Right cardiac atrium (tissue), 1 donor: ENCODE measurements around a stretch of chr14.

DNA sequence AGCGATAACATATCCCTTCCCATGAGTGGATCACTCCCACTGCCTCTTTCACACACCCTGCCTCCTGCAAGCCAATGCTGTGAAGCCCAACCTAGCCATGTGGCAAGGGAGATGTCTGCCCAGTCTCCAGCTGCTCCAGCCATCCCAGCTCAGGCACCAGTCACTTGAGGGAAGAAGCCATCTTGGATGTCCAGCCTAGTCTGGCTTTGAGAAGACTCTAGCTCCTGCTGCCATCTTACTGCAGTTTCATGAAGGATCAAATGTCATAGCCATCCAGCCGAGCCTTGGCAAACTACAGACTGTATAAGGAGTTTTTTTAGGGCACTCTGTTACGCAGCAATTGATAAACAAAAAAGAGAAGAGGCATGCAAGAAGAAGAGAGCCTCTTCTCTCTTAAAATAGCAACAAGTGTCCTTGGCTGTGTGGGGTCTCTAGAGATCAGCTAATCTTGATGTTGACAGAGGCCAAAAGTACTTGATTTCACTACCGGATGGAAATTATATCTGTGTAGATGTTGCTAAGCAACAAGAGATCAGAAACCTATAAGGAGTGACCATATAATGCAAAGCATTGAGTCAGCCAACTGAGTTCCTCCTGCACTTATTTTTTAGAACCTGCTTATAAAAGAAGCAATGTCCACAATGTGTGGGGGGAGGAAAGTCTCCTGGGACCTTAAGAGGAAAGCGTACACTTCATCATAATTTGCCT is 241.5 kb downstream of the BRMS1L start:
- PRO-cap, result no peak

- PRO-cap, result no peak
Observed at GRCh38 chr14:36217469-36217880, 103.0 kb downstream of the MBIP start.

GRCh38 chr14:36272992-36273764 is 47.3 kb downstream of the MBIP start:
- PRO-cap, result no peak

DNA sequence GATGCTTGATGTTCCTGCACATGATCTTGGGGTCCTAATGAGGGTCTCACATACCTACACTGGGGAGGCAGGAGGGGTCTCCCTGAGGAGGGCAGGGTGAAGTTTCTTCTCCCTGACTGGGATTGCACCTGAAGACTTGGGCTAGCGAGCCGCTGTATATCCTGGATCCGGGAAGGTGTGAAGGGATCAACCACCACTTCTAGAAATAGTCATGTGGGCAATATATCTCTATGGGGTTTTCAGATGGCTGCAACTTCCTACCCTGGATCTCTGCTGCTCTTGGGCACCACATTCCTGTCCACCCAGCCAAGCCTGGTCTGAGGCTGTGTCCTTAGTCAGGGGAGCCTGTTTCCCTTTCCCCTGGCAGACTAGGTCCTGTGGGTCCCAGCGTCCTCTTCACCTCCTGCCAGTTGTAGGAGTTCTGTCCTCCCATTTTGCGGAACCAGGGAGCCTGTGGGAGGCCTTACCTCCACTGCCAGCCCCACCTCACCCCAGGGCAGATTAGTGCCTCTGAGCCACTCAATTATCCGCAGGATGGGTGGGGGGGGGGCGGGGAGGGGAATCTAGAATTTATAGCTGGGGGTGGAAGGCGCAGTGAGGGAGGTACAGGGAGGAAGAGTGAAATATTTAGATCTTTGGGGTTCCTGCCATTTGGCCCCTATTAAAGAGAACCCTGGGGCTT is 12.8 kb downstream of the NKX2-1 start:
- PRO-cap, result no peak

DNA sequence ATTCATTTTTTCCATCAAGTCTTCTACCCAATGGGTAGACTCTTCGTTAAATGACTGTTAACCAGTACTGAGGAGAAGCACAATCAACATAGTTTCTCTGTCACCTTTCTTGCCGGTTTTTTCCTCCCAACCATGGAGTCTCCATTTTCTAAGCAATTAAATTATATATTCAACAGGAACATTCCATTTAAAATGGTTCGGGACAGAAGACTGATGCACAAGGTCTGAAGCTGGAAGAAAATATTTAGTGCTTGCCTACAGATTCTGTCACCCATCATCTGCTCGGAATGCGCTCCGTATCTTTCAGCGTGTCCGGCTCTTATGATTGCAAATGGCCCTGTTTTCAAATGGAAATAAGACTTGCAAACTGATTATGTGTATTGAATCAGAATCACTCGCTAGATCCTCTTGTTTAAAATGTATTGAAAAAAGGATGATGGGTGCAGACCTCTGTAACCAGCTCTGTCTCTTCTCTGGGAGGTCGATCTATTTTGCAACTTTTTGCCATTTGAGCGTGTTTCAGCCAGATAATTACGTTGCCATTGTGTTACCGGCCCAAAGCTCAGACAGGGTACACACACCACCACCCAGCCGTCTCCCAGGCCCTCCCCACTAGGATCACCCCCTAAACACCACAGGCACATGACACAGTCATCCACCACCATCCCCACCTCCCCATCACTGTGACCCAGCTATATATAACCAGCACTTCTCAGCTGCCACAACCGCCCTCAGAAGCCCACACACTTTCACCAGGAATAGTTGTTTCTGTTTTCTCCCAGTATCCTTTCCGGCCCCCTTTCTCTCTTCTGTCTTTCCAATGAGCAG is 10.9 kb downstream of the NKX2-1 start:
- PRO-cap, result no peak

DNA sequence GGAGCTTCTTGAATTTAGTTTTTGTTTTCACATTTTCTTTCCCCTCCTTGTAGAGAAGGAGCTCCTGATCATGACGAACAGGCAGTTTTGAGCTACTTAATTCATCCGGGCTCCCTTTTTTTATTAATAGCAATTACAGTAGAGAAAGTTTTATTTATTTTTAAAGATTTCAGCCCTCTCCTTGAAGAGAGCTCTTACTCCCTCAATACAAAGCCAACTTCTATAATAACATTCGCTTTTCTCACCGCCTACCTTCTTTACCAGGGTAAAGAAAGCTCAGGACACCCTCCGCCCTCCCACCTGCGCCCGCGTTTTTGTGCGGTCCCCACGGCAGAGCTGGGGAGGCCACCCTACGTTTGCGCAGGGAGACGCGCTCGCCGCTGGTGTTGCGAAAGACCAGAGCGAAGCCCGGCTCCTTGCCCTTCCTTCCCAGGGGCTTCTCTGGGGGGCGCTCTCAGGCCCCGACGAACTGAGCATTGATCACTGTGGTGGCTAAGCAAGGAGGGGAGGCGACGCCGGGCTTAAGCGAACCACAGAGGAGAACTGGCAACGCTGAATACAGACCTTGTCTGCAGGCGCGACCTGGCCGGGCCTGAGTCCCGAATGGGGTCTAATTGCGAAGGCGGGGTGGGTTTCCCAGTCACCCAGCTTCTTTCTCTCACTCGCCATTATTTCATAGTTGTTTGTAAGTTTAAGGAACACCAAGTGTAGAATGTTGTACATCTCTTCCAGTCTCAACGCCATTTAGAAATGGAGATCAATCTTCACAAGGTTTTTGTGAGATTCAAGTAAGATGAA is 1.5 kb upstream of the NKX2-1 start:
- PRO-cap, result no peak

GRCh38 chr14:36659598-36660446 is 1.8 kb upstream of the PAX9 start:
- PRO-cap, result no peak

DNA sequence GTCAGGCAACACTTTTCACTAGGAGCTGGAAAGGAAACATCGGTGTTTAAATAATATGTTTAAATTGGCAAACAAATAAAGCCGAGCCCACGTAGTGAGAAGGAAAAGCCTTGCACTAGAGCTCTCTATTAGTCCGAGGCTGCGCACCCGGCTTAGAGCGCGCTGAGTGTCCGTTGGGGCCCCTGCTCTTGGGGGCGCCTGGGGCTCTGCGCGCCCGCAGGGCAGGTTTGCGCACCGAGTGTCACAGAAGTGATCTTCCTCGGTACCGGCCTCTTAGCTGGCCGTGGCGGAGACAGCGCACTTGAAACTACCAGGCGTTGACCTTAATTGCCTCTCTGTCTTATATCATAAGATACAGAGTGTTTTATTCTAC is 6.5 kb downstream of the TTC6 start:
- PRO-cap, result no peak

GRCh38 chr14:38194591-38195079 is 13.1 kb upstream of the SSTR1 start:
- PRO-cap, result no peak

GRCh38 chr14:38208396-38208803 is 696 bp downstream of the SSTR1 start:
- PRO-cap, result no peak

DNA sequence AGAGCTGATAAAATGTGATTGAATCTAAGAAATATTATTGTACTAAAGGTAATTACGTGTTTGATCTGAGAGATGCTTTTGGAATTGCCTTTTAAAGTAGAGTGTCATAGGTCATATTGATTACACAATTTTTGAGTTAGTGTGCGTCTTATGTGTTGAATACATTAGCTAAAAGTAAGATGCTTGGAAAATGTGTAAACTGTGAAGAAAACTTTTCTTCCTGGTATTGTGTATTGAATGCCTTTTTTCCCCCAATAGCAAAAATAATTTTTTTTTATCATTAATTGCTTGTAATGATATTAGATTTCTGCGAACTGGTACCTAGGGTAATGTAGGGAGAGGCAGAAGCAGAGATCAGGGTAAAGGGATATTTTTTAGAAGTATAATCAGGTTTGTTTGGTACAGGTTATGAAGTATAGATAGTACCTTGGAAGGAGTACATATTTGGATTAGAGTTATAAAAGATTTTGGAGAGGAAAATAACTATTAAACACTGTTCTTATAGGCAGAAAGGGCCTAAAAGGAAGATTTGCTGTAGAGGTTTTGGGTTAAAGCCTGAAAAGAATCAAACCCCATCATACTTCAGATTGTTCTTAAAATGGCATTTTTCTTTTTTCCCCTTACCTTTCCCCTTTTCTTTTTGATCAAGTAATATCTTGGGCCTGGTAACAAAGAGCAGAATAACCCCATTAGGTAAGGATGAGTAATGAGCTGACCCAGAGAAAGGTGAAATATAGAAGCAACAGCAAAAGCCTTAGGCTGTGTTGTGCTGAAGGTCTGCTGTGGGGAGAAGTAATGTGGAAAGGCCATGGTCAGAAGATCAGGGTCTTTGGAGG is 42.0 kb downstream of the MIA2 start:
- PRO-cap, result no peak

GRCh38 chr14:39276860-39277252 is 43.1 kb downstream of the MIA2 start:
- PRO-cap, result no peak

DNA sequence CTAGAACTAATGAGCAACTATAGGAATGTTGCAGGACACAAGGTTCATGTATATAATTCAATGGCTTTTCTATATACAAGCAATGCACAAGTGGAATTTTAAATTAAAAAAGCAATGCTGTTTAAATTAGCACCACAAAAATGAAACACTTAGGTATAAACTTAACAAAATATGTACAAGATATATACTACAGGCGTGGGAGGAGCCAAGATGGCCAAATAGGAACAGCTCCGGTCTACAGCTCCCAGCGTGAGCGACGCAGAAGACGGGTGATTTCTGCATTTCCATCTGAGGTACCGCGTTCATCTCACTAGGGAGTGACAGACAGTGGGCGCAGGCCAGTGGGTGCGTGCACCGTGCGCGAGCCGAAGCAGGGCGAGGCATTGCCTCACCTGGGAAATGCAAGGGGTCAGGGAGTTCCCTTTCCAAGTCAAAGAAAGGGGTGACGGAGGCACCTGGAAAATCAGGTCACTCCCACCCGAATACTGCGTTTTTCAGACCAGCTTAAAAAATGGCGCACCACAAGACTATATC is 893.8 kb upstream of the FBXO33 start:
- PRO-cap, result no peak

DNA sequence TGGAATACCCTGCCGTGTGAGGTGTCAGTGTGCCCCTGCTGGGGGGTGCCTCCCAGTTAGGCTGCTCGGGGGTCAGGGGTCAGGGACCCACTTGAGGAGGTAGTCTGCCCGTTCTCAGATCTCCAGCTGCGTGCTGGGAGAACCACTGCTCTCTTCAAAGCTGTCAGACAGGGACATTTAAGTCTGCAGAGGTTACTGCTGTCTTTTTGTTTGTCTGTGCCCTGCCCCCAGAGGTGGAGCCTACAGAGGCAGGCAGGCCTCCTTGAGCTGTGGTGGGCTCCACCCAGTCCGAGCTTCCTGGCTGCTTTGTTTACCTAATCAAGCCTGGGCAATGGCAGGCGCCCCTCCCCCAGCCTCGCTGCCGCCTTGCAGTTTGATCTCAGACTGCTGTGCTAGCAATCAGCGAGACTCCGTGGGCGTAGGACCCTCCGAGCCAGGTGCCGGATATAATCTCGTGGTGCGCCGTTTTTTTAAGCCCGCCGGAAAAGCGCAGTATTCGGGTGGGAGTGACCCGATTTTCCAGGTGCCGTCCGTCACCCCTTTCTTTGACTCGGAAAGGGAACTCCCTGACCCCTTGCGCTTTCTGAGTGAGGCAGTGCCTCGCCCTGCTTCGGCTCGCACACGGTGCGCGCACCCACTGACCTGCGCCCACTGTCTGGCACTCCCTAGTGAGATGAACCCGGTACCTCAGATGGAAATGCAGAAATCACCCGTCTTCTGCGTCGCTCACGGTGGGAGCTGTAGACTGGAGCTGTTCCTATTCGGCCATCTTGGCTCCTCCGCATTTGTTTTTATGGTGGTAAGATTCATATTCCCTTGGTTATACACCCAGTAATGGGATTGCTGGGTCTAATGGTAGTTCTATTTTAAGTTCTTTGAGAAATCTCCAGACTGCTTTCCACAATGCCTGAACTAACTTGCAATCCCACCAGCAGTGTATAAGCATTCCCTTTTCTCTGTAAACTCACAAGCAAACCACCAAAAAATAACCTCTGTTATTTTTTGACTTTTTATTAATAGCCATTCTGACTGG is 652.2 kb upstream of the LRFN5 start:
- PRO-cap, result no peak

- PRO-cap, result no peak
Observed at GRCh38 chr14:41605750-41606379, 811 bp upstream of the LRFN5 start.

DNA sequence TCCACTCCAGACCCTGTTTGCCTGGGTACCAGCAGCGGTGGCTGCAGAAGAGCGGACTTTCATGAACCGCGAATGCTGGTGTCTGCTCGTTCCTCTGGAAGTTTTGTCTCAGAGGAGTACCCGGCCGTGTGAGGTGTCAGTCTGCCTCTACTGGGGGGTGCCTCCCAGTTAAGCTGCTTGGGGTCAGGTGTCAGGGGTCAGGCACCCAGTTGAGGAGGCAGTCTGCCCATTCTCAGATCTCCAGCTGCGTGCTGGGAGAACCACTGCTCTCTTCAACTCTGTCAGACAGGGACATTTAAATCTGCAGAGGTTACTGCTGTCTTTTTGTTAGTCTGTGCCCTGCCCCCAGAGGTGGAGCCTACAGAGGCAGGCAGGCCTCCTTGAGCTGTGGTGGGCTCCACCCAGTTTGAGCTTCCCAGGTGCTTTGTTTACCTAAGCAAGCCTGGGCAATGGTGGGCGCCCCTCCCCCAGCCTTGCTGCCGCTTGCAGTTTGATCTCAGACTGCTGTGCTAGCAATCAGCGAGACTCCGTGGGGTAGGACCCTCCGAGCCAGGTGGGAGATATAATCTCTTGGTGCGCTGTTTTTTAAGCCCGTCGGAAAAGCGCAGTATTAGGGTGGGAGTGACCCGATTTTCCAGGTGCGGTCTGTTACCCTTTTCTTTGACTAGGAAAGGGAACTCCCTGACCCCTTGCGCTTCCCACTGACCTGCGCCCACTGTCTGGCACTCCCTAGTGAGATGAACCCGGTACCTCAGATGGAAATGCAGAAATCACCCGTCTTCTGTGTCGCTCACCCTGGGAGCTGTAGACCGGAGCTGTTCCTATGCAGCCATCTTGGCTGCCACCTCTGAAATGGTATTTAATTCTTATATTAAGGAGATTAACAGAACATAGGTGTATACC is 304.4 kb downstream of the LRFN5 start:
- PRO-cap, result no peak

GRCh38 chr14:43370424-43371111 is 1136.5 kb downstream of the FSCB start:
- PRO-cap, result no peak

- PRO-cap, result no peak
Observed at GRCh38 chr14:45230889-45231455, 22.0 kb downstream of the MIS18BP1 start.

- PRO-cap, result no peak
Observed at GRCh38 chr14:48260253-48261217, 585.1 kb upstream of the MDGA2 start.

DNA sequence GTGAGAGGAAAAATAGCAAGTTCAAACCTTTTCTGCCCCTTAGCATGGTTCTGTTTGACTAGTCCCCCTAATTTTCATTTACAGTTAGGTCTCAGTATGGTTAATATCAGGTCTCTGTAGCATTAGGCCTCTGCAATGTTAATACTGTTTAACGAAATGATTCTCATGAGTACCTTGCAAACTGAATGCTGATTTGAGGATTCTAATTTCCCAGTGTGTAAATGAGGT is 532.6 kb downstream of the RPS29 start:
- PRO-cap, result no peak